Helper T cell (primary cell): ENCODE data around the genes RCN3, RRAS and PNKP.

DNA sequence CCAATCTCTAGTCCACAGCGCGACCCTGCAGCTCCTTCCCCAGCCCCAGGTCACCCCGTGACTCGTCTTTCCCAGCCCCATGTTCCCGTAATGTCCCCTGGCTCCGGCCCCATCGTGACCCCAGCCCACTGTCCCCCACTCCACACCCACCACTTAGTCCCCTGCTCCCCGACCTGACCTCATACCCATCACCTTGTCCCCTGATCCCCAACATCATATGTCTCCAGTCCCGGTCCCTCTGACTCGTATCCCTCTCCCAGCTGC, 3.2 kb downstream of the CD37 start:
- PRO-cap, 2 experiments, result no peak in any of the 2 experiments

- PRO-cap, 2 experiments, result no peak in any of the 2 experiments
These were observed 10.1 kb downstream of the CD37 start for GRCh38 chr19:49345268-49345654.

DNA sequence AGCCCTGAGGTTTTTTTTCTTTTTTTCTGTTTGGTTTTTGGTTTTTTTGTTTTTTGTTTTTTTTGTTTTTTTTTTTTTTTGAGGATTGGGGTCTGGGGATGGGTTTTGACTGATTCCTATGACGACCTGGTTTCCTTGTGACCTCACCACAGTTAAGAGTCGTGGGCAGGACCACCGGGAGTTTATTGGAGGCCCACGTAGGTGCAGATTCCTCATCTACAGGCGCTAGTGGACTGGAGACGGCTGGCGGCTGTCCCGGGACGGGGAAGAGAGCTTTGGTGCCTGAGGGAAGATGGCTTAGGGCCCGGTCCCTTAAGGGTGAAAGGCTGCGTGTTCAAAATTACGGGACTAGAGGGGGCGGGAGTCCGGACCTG, 642 bp upstream of the TEAD2 start:
- PRO-cap, 2 experiments, result no peak in any of the 2 experiments

GRCh38 chr19:49426119-49426580, 962 bp downstream of the GFY start:
- PRO-cap, 2 experiments, result no peak in any of the 2 experiments

GRCh38 chr19:49493151-49493612, 3.1 kb upstream of the RPS11 start:
- PRO-cap, 2 experiments, result no peak in any of the 2 experiments

DNA sequence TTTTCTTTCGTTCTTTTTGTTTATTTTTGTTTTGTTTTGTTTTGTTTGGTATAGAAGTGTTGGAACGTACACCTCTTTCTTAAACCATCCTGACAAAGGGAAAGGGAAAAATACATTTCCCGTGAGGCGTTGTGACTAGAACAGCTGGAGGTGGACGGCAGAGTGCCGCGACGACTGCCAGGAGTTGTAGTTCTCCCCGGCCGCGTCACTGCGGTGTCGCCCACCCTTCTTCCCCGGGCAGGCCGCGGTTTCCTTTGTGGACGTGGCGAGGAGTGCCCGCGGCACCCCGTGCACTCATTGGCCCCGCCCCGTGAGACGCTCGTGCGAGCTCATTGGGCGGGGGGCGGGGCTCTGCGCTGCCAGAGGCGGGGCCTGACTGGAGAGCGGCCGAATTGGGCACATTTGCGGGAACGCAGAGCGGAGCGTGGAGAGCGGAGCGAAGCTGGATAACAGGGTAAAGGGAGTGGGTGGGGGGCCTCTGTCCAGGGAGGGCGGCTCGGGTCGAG, at the start of gene RCN3:
TSS of gene RCN3 (plus strand) at position 399 of the 506 bp plus-strand sequence.
- PRO-cap, 2 experiments, result peak in 2 of 2 experiments; most common plus-strand start position 399 of the sequence (in 2); most common minus-strand start position 164 of the sequence (in 2)

DNA sequence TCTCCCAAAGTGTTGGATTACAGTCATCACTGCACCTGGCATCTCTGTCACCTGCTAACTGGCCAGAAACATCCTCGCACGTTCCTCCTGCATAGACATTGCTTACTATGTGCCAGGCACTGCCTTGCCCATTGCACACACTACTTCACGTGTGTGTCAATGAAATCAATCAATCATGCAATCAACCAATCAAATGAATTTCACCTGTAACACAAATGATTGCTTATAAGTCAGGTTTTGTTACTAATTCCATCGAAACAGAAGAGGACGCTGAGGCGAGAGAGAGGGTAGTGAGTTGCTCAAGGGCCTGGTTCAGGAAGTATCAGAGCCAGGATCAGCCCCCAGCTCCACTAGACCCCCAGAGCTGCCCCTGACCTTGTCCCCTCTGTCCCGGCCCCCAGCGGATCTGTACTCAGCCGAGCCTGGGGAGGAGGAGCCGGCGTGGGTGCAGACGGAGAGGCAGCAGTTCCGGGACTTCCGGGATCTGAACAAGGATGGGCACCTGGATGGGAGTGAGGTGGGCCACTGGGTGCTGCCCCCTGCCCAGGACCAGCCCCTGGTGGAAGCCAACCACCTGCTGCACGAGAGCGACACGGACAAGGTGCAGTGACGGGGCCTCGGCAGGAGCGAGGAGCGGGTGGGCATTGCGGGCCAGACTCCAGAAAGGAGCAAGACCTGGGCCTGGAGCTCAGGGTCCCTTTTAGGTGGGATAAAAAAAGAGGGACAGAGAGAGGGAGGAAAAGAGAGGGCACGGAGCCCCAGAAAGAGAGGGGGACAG, 14.5 kb downstream of the RCN3 start:
- PRO-cap, 2 experiments, result no peak in any of the 2 experiments

DNA sequence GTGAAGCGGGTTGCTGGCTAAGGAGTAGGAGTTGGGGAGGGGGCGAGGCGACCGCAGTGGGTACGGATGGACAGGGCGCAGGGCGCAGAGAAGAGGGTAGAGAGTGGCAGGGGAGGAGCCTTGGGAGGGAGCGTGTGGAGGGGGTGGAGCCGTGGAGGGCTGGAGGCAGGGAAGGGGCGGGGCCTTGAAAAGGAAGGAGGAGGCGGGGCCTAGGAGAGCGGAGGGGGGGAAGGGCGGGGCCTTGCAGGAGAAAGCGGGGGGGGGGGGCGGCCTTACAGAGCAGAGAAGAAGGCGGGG, 24.5 kb downstream of the NOSIP start:
- PRO-cap, 2 experiments, result no peak in any of the 2 experiments

DNA sequence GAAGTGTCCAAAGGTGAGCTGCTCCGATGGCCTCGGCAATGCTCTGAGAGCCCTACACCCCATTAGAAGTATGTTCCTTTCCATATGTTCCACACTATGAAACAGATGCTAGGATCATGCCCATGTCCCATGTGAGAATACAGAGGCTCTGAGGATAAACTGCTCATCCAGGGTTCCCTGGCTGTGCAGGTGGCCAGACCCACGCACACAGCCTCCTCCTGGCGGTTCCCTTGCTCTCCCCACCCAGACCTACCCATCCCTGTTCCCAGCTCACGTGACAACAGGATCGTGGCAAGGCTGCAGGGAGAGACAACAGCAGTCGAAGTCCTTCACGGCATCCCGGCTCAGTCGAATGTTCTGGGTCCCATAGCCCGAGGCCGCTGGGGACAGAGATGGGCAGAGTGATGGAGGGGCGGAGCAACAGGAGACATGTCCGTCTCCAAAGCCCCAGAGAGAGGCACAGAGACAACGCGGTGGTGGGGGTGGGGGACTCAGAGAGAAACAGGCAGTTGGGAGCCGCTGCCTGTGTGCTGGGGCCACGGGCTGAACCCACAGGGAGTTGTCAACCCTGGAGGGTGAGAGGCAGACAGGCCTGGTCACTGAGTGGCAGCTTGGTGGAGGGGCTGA, 20.6 kb downstream of the NOSIP start:
- PRO-cap, 2 experiments, result peak in 2 of 2 experiments; most common plus-strand start position 494 of the sequence (in 1); most common minus-strand start position 354 of the sequence (in 1)

- PRO-cap, 2 experiments, result no peak in any of the 2 experiments
These were observed 9.1 kb downstream of the NOSIP start for GRCh38 chr19:49571325-49571628.

DNA sequence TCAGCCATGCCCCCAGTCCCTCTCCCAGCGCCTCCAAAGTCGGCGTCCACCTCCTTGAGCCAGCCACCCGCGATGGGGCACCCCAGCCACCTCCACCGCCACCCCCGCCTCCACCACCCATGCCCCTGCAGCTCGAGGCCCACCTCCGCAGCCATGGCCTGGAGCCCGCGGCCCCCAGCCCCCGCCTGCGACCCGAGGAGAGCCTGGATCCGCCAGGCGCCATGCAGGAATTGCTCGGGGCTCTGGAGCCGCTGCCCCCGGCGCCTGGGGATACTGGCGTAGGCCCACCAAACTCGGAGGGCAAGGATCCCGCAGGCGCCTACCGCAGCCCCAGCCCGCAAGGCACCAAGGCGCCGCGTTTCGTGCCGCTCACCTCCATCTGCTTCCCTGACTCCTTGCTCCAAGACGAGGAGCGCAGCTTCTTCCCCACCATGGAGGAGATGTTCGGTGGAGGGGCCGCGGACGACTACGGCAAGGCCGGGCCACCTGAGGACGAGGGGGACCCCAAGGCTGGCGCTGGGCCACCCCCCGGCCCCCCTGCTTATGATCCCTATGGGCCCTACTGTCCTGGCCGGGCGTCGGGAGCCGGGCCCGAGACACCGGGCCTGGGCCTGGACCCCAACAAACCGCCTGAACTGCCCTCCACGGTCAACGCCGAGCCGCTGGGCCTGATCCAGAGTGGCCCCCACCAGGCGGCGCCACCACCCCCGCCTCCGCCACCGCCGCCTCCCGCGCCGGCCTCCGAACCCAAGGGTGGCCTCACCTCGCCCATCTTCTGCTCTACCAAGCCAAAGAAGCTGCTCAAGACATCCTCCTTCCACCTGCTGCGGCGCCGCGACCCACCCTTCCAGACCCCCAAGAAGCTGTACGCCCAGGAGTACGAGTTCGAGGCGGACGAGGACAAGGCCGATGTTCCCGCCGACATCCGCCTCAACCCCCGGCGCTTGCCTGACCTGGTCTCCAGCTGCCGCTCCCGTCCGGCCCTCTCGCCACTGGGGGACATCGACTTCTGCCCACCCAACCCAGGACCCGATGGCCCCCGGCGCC, 6.1 kb downstream of the PRR12 start:
- PRO-cap, 2 experiments, result no peak in any of the 2 experiments

DNA sequence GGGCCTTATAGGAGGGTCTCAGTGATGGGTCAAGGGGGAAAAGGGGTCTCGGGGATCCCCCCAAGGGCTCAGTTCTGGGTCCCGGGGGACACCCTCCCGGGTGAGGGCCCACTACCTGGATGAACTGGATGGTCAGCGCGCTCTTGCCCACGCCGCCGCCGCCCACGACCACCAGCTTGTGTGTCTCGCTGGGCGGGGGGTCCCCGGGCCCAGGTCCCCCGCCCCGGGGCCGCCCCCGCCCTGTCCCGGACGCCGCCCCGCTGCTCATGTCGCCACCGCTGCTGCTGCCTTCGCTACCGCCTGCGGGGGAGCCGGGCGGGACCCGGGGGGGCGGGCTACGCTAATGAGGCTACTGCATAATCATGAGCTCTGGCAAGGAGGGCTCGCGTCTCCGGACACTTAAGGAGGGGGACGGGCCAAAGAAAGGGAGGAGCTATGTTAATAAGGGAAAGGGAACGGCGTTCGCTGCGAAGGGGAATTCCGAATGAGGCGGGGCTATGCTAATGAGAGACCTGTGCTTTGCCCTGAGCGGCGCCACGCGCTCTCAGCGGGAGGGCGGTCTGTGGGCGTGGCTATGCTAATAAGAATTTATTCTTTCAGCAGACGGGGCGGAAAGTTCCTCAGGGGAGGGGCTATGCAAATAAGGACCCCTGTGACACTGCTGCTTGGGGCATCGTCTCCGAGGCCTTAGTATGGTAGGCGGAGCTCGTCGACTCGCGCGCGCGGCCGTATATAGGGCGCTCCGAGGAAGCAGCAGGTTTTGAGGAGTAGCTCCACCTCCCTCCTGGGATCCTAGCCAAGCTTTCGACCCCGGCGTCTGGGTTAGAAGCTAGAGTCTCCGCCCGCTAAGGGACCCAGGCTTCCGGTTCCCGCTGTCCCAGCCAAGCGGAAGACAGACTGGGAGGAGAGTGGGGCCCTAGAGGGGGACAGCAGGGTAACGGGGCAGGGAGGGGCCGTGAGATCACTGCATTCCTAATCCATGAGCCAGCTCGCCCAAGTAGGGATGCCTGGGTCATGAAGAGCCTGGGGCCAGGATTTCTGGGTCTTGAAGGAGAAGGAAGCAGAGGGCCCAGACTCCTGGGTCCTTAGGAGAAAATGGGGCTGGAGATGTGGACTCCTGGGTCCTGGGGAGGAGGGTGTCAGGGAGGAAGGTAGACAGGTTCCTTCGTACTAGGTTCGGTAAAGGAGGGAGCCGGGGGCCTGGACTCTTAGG, at the start of gene RRAS:
TSS of gene RRAS (minus strand) at position 313 of the 1,213 bp plus-strand sequence.
- PRO-cap, 2 experiments, result peak in 2 of 2 experiments; most common plus-strand start position 693 of the sequence (in 2); most common minus-strand start position 268 of the sequence (in 2)

DNA sequence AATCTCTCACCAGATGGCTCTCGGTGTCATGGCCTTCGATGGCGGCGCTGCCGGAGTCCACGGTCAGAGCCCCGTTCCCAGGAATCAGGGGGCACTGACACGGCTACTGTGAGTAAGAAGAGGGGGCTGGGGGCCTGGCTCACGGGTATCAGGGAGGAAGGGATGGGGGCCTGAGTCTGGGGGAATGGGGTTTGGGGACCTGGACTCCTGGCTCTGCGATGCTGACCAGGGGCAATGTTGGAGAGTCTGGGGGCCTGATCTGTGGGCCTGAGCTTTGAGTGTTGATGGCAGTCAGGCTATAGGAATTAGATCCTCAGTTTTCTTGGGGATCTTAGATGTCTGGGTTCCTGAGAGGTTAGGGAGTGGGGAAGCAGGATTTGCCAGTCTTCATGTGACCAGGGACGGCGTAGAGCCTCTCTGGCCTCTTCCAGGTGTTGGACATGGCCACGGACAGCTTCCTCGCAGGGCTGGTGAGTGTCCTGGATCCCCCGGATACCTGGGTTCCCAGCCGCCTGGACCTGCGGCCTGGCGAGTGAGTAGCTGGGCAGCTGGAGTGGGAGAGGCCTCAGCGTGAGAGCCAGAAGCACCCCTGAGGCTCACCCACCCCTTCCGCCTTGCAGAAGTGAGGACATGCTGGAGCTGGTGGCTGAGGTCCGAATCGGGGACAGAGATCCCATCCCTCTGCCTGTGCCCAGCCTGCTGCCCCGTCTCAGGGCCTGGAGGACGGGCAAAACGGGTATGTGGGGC, 4.3 kb downstream of the SCAF1 start:
- PRO-cap, 2 experiments, result no peak in any of the 2 experiments

DNA sequence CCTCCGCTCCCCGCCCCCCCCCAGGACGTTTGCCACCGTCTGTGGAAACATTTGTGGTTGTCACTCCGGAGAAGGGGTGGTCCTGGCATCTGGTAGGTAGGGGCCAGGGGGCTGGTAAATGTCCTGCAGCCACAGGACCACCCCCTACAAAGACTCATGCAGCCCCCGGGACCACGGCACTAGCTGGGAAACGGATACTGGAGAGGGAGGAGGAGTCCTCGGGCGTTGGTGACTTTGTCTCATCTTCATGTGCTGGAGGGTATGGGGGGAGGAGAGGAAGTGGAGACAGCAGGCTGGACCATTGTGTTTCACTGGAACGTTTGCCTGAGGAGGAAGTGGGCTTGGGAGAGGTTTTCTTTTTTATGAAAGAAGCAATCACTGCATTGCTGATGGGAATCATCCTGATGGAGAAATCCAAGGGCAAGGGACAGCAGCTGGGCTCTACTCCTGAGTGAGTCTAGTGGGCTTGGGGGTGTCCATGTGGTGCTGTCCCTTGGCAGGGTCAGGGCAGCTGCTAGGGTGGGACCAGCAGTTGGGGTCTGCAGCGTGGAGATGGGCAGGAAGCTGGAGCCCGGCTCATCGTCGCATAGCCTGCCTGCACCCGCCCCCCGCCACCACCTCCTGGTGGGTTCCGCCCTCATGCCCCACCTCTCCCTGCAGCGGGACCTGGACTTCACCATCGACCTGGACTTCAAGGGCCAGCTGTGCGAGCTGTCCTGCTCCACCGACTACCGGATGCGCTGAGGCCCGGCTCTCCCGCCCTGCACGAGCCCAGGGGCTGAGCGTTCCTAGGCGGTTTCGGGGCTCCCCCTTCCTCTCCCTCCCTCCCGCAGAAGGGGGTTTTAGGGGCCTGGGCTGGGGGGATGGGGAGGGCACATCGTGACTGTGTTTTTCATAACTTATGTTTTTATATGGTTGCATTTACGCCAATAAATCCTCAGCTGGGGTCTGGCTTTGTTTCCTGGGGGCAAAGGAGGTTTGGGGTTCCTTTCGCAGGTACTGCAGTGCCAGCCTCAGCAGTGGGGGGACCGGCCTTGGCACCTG, 1.6 kb upstream of the ADM5 start:
- PRO-cap, 2 experiments, result no peak in any of the 2 experiments

DNA sequence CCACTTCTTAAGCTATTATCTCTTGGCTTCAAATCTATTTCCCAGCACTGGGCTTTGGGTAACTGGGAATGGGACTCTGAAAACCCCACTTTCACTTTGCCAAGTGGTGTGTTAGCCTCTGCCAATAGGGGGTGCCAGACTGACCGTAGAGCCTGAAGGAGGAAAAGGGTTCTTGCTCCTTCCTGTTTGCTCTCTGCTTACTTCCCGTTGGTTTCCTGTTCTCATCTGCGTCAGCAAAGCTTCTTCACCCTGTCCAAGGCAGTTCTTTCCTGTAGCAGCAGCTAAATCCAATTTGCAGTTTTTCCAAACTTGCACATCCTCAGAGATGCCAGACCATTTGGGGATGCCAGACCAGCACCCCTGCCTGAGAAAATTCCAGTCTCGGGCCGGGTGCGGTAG, 26.6 kb downstream of the CPT1C start:
- PRO-cap, 2 experiments, result peak in 2 of 2 experiments; most common plus-strand start position 252 of the sequence (in 2)

DNA sequence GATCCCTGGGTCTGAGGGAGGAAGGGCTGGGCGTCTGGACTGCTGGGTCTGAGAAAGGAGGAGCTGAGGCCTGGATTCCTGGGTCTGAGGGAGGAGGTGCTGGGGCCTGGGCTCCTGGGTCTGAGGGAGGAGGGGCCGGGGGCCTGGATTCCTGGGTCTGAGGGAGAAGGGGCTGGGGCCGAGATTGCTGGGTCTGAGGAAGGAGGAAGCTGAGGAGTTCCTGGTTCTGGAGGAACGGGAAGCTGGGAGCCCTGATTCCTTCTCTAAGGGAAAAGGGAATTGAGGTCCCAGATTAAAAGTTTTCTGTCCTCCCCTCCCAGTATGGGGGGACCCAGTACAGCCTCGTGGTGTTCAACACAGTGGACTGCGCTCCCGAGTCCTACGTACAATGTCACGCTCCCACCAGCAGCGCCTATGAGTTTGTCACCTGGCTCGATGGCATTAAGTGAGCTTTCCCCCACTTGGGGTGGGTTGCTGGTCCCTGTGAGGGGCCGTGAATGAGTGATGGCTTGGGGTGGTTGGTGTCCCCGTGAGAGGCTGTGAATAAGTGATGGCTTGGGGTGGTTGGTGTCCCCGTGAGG, 853 bp downstream of the MED25 start:
- PRO-cap, 2 experiments, result no peak in any of the 2 experiments

DNA sequence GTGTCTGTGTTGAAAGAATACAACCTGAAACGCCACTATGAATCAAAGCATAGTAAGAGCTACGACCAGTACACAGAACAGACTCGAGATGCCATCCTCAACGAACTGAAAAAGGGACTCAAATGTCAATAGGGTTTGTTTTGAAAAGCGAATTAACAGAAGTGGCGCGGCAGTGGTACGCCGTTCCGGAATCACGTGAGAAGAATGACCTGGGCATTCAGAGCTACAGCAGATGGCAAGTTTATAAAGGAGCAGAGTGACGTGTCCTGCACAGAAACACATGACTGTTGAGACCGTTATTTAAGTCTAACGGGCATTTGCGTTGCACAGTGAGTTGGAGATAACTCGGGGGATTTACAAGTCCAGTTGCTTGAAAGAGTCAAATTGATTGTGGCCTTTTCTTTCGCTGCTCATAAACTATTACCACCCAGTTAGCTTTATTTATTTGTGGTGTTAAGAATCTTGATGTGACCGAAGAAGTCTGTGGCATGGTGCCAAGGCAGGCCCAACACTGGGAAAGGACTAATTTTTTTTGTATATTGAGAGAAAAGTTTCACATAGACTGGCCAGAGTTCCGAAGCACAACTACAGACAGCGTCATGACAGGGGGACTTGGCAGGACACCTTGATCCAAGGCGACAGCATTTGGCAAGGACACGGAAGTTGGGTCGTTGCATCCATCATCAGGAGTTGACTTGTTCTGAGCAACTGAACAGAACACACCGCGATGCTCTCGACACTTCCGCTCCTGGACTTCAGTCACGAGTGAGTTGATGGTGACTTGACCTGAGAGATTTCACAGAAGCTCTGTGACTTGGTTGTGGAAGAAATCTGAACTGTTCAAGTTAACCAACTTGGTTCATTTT, 20.8 kb downstream of the MED25 start:
- PRO-cap, 2 experiments, result no peak in any of the 2 experiments

DNA sequence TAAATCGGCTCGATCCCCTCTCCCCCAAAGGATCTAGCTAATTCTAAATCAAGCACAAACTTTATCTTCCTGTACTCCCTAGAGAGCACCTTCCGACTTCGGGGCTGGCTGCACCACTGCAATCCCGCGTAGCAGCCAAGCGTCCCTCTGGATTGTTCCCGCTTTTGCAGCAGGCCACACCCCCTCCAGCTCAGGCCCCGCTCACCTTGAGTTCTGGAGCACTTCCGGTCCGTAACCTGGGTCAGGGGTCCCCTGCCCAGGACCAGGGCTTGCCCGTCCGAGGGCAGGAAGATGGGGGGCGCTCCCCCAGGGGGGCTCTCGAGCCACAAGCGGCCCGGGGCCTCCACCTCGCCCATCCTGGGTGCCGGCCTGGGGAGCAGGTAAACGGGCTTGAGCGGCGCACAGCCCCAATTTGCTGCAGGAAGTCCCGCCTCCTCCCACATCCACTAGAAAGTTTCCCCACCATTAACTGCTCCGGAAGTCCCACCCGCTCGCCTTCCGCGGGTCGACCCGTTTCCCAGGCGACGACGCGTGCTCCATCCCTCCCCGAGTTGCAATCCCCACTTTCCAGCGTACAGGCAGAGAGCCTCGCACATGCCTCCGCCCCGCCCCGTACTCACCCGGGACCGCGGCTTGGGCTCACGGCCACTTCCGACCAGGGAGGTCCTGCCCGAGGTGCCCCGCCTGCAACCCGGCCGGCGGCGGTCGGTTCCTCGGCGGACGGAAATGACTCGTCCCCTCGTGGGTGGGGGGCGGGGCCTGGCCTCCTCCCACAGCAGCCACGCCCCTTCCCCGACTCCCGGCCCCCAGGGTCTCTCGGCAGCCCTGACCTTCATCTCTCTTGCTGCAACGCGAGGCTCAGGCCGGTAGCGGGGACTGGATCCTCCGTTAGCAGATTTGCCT, at the start of gene PNKP:
TSS of gene PNKP (minus strand) at position 728 of the 903 bp plus-strand sequence.
- PRO-cap, 2 experiments, result peak in 2 of 2 experiments; most common plus-strand start position 841 of the sequence (in 2); most common minus-strand start position 707 of the sequence (in 2)

DNA sequence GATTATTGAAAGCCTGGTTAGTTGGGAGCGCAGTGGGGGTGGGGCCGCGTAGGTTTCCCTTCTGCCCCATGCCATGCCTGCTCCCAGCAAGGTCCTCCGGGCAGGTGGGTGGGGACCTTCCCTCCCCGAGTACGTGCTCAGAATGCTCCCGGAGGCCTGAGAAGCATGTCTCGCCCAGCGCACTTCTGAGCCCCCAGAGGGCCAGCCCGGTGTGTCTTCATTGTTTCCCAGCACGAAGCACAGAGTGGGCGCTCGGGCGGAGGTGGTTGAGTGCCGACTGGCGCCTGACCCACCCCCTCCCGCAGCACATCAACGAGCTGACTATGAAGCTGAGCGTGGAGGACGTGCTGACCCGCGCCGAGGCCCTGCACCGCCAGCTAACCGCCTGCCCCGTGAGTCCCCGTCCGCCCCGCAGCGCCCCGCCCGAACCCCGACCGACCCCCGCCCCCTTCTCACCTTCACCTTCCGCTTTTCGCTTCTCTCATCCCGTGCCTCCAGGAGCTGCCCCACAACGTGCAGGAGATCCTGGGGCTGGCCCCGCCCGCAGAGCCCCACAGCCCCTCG, 8.7 kb downstream of the IL4I1 start:
- PRO-cap, 2 experiments, result no peak in any of the 2 experiments

DNA sequence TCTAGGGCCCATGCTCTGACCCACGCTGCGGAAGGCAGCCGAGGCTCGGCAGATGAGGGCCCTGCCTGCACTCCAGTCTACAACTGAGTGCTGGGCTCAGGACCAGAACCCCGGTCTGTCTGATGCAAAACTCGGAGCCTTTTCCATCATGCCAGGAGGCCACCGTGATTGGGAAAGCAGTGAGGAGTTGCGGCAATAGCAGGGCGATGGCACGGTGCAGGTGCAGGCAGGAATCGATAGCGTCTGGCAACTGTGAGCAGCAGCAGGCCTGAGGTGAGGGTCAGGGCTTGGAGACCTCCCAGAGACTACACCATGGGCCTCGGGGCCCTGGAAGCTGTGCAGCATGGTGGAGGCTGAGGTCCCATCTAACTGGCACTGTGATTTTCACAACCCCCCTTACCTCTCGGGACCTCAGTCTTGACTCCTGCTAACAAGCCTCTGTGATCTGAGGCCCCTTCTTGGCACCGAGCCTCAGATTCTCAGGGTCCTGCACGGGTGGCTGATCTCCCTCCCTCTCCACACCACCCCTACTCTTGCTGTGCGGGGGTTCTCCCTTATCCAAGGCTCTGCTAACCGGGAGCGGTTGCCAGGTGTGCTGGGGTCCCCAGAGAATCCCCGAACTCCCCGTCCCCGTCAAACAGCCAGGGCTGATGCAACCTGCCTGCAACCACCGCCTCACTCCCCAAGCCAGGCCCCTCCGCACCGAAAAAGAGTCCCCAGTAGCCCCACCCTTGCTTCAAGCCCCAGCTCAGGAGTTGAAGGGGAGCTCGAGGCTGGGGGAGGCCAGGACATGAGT, 5.0 kb upstream of the ATF5 start:
- PRO-cap, 2 experiments, result no peak in any of the 2 experiments